Measurements from ENCODE around the genes ZMYM2 and MICU2.

DNA sequence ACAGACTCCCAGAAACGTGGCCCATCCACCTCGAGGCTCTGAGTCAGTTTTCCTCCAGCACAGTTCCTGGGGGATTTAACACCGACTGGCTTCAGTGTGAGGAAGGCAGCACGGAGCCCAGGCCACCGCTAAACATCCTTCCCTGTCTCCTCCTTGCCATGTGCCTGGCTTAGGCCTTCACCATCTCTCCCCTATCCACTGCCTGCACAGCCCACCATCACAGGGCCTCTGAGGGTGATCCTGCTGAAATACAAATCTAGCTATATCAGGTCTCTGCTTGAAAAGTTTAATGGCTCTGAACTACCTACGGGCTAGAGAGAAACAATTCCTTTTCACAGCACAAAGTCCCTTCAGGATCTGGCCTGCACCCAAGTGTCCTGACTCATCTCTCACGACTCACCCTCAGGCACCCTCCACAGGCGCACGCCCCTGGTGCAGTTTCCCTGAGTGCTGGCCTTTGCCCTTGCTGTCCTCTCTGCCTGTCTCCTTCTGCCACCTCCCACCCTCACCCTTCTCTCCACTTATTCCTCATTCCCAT is 901.8 kb downstream of the TUBA3C start:
- RAMPAGE, total RNA, result no peak

- RAMPAGE, total RNA, result no peak
These were observed 276.5 kb downstream of the TUBA3C start for GRCh38 chr13:18905074-18905503.

GRCh38 chr13:19117976-19118449 is 63.6 kb downstream of the TUBA3C start:
- RAMPAGE, total RNA, result no peak

DNA sequence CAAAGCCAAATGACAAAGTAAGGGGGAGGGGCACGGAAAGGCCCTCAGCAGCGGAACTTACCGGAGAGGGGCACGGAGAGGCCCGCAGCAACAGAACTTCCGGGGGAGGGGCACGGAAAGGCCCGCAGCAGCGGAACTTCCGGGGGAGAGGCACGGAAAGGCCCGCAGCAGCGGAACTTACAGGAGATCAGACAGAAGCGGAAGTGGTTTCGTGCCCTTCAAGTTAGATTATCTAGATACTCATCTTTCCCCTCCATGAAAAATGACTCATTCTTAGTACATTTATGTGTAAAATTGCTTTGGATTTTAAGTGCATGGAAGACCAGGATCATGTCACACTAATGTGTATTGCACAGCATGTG is 25.6 kb upstream of the TPTE2 start:
- RAMPAGE, total RNA, result no peak

GRCh38 chr13:19633878-19634403 is 482 bp downstream of the MPHOSPH8 start:
- RAMPAGE, total RNA, result no peak

- RAMPAGE, total RNA, result no peak
These were observed 59.4 kb downstream of the MPHOSPH8 start for GRCh38 chr13:19692711-19693476.

GRCh38 chr13:19957076-19957766 is 1.3 kb upstream of the ZMYM2 start:
- RAMPAGE, total RNA, result no peak

- RAMPAGE, total RNA, result start-site peak on the plus strand at chr13:19958794-19958898, 96 and 40 reads in 2 replicates
These were observed at the start of gene ZMYM2 for GRCh38 chr13:19958654-19959130. ZMYM2 (plus strand) TSS chr13:19958727.

- RAMPAGE, total RNA, result no peak
These were observed 95.3 kb downstream of the GJA3 start for GRCh38 chr13:20065531-20065946.

DNA sequence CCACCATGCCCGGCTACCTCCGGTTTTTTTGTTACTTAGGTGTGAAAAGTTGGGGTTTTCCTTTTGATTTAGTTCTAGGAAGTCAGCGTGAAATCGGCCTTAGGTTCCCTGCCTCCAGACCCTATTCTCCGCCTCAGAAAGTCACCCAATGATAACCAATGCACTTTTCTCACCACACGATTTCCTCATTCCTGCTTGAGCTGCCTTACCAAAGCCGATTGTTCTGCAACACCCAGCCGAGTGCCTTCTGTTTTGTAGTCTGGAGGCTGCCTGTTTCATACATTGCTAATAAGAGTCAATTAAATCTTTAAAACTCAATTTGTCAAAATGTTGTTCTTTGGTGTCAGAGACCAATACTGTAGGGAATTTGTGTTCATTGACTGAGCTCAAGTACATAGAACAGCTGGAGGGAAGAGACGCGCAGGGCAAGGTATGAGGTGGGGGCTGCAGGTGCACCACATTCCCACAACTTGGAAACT is 39.7 kb downstream of the GJA3 start:
- RAMPAGE, total RNA, result no peak

- RAMPAGE, total RNA, result no peak
These were observed 26.2 kb upstream of the GJB6 start for GRCh38 chr13:20258006-20258957.

DNA sequence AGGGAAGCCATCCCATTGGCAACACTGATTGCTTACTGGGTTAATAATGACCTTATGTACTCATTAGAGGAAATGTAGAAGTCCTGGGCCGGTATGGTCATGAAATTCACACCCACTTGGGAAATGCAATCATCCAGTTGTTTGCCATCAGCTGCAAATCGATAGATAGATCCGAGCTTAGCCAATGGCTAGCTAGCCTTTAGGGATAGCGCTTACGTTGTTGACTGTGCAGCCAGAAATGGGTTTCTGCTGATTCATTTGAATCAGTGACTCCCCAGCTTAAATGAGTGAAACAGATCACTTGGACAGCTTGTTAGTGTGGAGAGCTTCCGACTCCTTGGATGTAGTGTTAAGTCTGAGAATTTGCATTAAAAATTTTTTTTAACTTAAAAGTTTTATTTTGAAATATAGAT is 11.8 kb downstream of the IL17D start:
- RAMPAGE, total RNA, result no peak

DNA sequence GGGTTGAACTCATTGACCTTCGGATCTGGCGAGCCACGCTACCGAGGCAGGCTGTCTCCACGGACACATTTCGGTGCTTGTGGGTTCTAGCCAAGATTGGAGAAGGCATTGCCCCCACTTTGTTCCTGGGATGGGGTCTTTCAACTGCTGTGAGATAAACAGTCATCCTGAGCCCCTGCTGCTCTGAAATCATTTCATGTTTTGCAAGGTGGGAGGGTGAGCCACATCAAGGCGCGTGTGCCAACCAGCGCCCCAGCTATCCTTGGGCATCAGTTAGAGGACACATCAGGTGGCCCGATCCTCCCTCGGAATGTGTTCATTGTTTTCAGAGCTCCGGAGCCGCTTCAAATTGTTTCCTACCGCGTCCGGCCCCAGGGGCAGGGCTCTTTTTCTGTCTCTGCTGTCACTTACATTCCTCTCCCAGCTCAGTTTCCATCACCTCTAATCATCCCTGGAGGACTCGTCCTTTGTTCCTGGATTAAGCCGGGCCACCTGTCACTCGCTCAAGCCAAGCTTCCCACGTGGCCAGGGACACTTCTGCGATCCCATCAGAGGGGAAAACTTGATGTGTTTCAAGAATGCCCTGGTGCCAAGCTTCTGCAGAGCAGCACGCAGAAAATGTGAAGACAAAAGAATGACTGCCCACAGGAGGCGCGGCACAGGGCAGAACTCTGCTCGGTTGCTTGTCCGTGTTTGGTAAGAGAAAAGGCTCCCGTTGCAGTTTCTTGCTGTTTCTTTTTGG is 13.3 kb downstream of the IL17D start:
- RAMPAGE, total RNA, result no peak

- RAMPAGE, total RNA, result no peak
These were observed 28.2 kb downstream of the LATS2 start for GRCh38 chr13:21032928-21033931.

- RAMPAGE, total RNA, result no peak
These were observed 620 bp upstream of the ZDHHC20 start for GRCh38 chr13:21459648-21460198.

DNA sequence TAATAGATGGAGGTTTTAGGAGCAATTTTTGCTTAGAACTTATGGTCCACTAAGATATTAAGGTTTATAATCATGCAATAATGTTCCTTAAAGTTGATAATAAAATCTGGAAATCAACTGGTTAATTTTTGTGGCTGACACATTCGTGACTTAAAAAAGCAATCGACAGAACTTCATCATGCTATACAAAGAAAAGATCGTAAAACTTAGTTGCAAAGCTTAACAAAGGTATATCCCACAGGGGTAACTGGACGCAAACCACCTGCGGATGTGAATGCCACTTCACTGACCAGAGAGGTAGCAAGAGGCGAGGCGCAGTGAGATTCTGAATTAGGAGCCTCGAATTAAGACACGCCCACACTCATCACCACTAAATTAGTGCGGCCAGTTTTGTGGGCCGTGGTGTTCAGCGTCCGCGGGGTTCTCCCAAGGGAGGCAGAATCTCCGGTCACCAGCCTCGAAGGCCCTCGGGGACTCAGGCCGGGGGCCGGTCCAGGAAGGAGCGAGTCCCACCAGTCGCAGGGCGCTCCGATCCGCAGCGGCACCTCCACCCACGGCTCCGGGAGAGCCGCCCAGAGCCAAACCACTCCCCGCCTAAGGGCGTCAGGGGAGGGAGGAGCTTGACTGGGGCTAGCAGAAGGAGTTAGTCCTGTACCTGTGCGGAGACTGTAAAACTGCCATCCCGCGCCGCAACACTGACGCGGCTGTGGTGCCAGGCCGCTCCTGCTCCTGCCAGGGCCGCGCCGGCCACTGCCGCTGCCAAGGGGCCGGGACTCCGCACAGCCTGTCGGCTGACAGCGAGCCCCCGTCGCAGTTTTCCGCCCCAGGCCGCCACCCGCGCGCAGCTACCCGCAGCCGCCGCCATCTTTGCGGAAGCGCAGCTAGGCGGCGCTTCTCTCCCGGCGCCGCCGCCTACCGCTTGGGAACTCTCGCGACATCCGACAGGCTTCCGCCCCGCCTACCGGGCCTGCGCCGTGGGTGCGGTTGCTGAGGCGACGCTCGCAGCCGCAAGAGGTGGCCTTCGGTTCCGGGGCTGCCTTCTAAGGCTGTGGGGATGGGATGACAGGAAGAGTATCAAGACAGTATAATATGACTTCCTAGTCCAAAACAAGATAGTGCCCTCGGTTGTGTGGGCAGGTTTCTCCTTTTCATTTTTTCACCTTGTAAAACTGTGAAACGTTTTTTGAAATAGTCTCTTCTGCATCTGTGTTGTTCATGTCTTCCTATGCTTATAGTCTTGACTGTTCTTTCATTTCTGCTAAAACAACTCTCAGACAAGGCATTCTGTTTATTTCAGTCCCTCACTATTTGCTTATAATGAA is at the start of gene MICU2:
Gene MICU2, minus strand, starts transcription at position 887 of the 1,322 bp plus-strand sequence.
- RAMPAGE, total RNA, result start-site peak on the minus strand centred at position 881 of the sequence, 20 bp wide, 12 and 15 reads in 2 replicates

DNA sequence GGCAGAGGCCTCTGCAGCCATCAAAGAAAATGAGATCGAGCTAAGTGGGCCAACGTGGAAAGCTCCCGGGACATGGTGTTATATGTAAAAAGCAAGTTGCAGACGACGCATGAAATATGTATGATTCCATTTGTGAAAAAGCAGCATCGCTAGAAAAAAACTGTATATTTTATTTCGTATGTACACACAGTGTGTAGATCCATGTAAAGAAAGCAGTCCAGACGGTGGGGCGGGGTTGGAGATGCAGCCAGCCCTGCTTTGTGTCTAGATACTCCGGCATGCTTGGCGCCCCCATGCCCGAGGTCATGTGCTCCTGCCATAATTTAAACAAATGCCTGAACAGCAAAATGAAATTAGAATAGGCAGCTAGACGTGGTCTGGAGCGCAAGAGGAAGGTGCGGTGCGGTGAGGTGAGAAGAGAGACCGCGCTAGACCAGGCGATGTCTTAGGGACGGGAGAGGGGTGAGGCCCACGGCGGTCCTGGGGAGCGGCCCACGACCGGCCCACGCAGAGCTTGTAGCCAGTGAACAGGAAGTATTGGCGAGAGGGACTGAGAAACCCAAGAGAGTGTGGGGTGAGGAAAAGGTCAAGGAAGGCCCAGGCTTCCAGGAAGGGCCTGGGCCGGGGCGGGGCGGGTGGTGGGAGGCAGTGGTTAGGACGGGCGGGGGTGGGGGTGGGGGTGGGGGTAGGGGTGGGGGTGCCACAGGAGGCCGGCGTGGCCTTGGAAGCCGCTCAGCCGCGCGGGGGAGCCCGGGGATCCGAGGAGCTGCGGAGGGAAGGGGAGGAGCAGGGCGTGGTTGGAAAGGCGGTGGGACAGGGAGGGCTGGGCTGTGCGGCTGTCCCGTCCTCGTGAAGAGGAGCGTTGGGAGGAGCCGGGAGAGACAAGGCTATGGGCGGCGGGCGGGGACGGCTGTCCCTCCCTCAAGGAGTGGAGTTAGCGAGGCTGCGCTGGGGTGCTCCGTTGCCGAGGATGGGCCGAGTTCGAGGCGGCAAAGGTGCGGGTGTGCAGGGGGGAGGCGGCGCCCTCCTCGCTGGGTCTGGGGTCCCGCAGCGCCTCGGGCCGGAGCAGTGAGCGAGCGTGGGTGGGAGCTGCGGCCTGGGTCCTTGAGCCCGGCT is 254.7 kb upstream of the SGCG start:
- RAMPAGE, total RNA, result no peak

- RAMPAGE, total RNA, result no peak
These were observed 6.1 kb downstream of the SACS start for GRCh38 chr13:23427123-23427986.

- RAMPAGE, total RNA, result no peak
These were observed 20.4 kb upstream of the SACS start for GRCh38 chr13:23453952-23454160.

GRCh38 chr13:23470707-23471048 is 37.2 kb upstream of the SACS start:
- RAMPAGE, total RNA, result no peak